Pulmonary artery (tissue), 1 donor: ENCODE results near the genes CHD6 and SRSF6.

- PRO-cap = no peak
Observed at GRCh38 chr20:38985486-38986371, 23.6 kb downstream of the DHX35 start.

DNA sequence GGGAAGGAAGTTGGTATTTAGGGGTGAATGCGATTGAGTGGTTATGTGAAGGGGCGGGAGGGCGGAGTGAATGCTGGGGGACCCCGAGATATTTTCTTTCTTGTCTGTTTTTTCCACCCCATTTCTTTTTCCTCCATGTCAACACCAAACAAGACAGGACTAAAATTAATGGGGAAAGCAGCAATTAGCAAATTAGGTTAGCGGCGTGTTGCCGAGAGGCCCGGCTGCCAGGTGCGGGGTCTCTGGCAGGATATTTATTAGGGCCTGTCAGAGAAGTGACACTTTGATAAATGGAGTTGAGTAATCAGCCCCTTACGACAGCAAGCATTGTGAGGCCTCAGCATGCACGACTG, 193.8 kb downstream of the DHX35 start:
- PRO-cap = no peak

DNA sequence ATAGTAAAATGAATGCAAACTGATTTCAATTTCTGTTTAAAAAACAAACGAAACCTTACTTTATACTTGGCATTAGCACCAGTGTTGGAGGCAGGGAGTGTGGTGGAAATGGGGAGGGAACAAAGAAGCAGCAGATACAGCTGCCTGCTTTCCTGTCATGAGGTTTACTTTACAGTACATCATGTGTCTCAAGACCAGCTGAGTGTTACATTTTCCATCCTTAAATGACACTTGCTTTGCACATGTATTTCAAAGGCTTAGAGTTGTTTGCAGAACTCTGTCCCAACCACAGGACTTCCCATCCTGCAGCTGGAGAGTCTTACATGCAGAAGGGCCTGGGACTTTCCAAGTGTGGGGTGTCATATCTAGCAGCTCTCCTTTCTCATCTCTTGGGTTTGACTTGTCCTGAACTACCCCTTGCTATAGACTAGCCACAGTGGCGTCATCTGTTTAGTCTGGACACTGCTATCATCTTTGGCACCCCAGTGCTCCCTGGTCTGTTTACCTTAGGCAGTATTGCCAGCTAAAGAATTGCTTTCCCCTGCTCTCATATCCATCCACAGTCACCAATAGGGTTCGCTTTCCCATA, 396.0 kb downstream of the DHX35 start:
- PRO-cap = no peak

GRCh38 chr20:40619701-40620102, 69.3 kb downstream of the MAFB start:
- PRO-cap = no peak

DNA sequence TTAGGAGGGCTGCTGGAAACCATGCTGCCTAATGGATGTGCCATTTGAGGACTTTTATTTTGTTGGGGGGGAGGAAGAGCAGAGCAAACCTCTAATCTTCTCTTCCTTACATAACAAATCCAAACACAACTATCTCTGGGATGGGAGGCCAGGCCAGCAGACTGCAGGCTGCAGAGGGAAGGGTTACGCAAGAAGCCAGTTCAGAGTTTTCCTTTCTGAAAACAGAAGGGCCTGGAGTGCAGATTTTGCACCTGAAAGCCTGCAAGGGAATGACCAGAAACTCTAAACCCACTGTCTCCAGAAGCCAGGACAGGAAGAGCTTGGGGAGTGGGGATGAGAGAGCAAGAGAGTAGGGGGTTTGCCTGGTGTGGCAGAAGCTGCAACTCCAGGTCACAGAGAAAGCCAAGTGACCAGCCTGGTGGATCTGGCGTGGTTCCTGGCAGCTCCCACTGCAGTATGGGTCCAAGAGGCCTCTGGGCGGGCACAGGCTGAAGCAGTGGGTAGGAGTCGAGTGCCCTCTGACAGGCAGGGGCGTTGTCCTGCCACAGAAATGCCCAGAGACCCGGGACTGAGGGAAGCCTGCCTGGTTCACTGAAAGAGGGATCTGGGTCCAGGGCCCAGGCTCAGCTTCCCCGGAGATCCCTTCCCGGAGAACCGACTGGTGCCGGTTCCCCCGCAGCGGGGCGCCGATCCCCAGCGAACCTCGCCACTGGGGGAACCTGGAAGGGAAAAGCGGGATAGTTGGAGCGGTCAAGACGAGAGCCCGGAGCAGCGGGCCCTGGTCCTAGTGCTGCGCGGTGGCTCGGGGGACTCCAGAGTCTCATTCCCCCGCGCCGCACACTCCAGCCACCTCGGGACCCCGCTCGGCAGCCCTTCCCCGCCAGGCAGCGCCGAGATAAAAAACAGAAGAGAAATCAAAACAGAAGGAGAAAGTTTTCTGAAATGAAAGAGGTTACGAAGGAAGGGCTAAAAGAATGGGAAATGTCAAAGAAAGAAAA, 6.6 kb downstream of the MAFB start:
- PRO-cap = no peak

- PRO-cap = no peak
Observed at GRCh38 chr20:40685448-40685869, 3.6 kb downstream of the MAFB start.

DNA sequence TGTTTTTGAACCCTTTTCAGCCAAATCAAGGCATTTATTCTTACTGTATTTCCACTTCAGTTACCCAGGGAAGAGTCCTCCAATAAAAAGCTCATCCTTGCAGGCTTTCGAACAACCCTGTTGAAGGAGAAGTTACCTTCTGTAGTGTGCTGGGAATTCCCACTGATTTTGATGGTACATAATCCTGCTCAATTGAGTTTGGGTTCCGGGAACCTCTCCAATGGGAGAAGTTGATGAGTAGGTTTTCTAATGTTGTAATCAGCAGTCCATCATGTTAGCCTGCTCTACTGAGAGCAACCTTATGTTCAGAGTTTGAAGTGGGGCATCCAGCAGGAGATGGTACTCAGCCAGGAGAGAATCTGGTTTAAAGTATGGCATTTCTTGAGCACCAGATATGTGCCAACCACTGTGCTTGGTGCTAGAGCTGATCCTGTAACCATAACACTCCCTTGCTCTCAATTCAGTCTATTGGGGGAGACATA, 1.9 kb downstream of the TOP1 start:
- PRO-cap = no peak

- PRO-cap = no peak
Observed at GRCh38 chr20:41042994-41043313, 14.3 kb downstream of the TOP1 start.

DNA sequence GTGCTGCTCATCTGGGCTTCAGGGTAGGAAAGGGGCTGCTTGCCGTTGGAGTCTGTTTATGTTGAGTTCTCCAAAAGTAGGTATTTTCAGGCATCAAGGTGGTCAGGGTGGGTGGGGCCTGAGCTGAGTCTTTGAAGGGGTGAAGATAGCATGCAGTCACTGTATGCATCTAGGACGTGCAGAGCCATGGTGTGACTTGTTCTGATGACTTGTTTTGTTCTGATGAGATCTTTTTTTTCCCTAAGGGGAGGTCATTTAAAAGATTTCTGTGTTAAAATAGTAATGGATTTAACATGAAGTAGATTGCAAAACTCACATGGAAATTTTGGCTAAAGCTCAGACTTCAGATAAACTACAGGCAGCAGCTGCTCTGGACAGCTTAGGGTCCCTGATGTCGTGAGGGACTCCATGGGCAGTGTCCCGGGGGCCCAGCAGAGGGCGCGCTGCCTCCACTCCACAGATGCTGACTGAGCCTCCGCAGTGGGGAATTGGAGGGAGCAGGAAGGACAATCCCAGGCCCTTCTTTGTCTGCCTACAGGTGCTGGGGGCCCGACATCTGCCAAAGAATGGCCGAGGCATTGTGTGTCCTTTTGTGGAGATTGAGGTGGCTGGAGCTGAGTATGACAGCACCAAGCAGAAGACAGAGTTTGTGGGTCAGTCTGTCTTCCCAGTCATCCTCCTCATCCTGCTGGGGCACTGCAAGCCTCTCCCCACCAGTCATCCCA, 35.7 kb downstream of the PLCG1 start:
- PRO-cap = no peak

GRCh38 chr20:41242293-41242963, 75.1 kb downstream of the ZHX3 start:
- PRO-cap = no peak

DNA sequence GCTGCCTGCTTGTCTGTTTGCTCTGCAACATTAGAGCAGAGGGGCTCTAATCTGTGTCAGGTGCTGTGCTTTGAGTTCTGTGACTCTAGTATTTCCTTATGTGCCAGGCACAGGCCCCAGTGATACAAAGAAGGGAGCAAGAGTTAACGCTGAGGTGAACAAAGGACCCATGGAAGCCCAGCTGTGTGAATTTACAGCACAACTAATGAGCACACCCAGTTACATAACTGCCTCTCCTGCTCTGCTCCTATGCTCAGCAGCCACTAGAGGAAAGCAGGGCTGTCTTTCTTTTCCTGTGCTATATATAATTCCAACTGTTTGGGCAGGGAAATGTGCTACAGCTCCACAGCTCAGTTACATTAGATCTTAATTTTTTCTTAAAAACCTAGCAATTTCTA, 72.2 kb downstream of the ZHX3 start:
- PRO-cap = no peak

DNA sequence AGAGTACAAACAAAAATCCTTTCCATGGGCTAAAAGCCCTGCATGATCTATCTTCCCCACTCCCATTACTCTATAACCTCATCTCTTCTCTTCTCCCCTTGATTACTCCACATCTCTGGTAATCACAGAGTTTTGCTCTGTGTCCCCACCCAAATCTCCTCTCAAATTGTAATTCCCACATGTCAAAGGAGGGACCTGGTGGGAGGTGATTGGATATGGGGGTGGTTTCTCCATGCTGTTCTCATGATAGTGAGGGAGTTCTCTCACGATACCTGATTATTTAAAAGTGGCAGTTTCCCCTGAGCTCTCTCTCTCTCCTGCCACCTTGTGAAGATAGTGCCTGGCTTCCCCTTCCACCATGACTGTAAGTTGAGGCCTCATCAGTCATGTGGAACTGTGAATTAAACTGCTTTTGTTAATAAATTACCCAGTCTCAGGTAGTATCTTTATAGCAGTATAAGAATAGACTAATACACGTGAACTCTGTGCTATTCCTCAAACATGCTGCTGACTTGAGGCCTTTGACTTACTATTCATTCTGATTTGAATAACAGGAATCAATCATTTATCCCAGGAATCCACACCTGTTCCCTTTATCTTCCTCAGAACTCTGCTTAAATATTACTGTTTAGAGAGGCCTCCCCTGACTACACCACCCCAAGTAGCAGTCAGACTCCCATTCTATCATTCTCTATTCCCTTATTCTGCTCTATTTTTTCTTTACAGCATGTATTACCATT, 30.8 kb downstream of the ZHX3 start:
- PRO-cap = no peak

DNA sequence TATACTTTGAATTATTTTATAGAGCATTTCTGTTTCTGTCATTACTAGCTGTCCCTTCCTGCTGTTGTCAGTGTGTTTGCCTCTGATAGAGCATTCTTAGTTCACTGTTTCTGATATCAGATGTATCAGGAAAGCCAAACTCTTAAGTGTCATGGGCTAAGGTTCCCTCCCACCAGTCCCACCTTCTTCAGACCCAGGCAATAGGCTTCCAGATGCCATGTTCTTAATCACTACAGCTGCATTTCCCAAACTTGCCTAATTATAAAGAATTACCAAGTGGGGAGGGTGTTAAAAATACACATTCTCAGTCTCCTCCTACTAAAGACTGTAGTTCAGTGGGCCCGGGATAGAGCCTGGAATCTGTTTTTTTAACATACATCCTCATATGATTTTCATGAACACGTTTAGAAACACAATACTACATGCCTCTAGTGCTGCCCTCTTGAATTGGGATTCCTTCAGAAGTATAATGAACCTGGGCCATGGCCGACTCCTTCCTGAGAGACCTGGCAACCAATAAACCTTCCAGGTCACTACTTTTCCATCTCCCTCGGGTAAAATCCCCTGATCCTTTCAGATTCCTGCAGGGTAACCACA, 8.3 kb downstream of the ZHX3 start:
- PRO-cap = no peak

DNA sequence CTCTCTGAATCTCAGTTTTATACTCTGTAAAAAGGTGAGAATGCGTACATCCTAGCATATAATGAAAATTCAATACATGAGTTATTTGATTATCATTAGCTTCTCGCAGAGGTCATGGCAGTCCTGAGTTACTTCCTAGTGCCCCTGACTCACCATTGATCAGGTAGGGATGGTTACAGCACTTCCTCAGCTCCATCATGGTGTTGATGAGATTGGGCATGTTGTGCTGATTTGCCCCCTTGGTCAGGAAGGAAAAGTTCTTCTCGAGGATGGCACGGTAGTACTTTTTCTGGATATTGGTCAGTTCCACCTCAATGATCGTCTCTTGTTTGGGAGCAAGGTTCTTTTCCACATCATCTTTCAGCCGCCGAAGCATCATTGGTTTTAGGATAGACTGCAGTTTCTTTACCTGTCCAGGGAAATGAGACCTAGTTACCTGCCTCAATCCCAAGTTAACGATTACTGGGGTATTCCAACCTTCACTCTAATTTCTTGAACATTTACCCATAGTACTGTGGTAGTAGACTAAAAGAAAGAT, 117.7 kb upstream of the EMILIN3 start:
- PRO-cap = no peak

DNA sequence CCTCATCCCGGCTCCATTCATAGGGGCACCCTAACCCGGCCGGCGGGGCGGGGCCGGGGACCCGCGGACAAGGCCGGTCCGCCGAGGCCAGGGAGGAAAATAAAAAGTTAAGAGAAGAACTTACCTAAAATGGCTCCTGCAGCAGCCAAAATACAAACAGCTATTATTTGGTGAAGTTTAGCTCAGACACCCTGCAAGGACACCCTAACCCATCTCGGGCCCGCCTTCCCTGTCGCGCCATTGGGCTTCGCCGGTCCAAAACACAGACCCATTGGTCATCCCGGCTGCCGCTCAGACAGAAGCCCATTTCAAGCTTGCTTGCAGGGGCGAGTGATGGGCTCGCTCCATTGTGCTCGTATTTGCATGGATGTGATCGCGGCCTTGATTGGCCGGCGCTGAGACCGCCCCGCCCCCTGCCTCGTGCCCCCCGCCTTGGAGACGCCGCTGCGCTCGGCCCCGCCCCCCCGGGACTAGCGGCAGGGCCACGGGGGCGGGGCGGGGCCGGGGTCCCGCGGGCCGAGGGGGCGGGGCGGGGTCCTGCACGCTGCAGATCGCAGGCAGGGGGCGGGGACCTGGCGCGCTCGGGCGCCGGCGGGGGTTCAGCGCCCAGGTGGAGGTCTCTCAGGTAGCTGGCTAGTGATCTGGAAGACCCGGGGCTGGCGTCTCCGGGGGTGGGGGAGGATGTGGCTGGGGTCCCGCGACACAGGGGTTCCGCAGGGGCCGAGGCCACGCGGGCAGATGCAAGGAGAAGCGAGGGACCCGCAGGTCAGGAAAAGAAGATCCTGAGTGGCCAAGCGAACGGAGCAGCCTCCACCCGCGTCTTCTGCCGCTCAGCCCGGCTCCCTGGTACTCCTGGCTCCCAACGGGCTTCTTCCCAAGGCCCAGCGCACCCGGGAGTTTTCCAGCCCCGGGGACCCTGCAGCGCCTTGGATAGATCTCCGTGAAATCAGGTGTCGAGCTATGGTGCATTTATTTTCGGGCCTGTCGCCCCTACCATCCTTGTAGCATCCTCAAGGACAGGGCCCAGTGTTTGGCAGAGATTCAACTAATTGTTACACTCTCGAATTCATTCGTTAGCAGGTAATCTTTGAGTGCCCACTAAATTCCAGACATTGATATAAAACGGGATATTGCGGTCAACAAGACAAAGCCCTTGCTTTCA, at the start of gene CHD6:
Gene CHD6, minus strand, starts transcription at position 162 of the 1,162 bp plus-strand sequence.
- PRO-cap = no peak

GRCh38 chr20:41715431-41716013, 97.3 kb upstream of the CHD6 start:
- PRO-cap = no peak

DNA sequence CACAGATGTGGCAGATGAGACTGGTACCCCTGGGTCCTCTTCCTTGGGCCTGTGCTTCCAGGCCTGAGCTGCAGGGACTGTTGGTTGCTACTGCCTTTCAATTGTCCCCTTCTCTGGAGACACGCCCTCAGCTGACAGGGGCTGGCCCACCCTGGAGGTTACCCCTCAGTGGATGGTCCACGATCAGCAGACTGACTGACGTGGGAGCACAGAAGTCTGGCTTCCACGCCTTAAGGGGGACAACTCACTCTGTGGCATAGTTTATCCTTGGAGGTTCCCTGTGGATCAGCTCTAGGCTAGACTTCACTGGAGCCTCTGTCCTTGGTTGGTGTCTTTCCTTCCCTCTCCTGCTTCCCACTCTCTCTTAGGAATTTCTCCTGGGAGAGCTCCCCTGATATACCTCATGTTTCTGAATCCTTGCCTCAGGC, 495.2 kb upstream of the CHD6 start:
- PRO-cap = no peak

- PRO-cap = no peak
Observed at GRCh38 chr20:42749597-42749961, 440.1 kb downstream of the PTPRT start.

DNA sequence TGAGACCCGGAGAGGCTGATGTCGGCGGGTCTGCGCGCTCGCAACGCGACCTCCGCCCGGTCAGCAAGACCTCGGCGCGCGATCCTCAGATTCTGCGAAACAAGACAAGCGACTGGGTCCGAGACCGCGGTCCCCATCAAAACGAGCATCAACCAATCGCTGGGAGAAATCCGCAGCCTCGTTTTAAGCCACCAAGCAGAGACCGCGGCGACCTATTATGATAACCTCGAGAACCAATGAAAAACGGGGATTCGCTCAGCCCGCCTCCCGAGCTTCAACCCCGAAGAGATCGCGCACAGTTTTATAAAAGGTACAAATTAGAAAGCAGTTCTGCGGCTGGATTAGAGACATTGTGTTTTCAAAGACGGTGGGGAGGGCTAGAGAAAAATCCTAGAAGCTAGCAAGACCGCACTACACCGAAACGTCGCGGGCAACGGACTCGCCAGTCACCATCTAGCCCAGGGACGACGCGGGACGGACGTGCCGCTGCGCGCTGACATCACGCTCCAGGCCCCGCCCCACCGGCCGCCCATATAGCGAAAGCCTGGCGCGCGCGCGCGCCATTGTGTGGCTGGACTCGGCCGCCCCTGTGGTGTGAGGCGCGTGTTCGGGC, at the start of gene SRSF6:
Gene SRSF6, plus strand, starts transcription at position 563 of the 613 bp plus-strand sequence.
- PRO-cap = bidirectional peak, plus-strand start at position 236 of the sequence, minus-strand start at position 138 of the sequence; bidirectional peak, plus-strand start at position 545 of the sequence, minus-strand start at position 455 of the sequence

DNA sequence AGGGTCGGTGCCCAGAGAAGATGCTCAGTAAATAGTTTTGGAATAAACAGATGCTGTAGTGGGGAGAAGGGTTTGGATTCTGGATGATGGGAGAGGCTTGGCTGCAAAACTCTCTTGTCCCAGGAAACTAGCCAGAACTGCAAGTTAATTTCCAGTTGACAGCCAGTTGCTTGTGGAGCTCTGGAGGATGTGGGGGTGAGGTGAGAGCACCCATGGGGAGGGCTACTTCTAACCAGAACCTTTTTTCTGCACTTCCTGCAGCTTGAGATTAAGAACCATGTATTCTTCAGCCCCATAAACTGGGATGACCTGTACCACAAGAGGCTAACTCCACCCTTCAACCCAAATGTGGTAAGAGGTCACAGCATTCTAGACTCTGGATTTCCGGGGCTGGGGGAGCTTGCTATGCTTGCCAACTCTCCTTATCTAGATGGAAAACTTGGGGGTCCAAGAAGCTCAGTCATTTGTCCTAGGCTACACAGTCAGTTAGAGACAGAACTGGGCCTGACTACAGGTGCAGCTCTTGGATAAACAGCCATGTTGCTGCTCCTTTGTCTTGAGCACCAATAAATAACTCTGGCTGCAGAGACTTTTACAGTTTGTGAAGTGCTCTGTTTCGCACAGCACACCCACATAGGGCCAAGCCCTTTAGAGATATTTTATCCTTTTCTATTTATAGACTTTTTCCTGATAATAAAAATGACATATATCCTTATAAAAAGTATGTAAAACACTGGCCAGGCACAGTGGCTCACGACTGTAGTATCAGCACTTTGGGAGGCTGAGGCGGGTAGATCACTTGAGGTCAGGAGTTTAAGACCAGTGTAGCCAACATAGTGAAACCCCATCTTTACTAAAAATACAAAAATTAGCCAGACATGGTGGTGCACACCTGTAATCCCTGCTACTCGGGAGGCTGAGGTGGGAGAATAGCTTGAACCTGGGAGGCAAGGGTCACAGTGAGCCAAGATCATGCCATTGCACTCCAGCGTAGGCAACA, 10.7 kb upstream of the IFT52 start:
- PRO-cap = no peak